Pericardium fibroblast (primary cell): ENCODE data around the gene NFKB2.

DNA sequence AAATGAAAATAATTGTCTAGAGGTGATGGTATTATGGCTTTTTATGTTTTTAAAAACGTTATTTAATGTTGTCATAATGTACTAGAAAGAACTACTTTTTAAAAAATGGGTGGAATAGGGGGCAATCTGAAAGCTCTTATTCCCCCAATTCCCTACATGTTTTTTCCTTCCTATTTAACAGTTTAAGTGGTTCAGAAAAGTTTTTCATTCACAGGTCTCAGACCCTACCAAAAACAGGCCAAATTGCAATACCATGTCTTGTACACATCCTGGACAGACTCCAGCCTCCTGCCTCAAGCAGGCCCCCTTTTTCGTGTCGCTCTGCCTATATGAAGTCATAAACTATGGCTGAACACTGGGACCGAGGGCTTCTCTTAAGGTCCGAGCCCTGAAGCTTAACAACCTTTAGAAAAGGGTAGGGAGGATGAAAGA is 1.4 kb downstream of the FBXW4 start:
- RAMPAGE, long total RNA = no peak

DNA sequence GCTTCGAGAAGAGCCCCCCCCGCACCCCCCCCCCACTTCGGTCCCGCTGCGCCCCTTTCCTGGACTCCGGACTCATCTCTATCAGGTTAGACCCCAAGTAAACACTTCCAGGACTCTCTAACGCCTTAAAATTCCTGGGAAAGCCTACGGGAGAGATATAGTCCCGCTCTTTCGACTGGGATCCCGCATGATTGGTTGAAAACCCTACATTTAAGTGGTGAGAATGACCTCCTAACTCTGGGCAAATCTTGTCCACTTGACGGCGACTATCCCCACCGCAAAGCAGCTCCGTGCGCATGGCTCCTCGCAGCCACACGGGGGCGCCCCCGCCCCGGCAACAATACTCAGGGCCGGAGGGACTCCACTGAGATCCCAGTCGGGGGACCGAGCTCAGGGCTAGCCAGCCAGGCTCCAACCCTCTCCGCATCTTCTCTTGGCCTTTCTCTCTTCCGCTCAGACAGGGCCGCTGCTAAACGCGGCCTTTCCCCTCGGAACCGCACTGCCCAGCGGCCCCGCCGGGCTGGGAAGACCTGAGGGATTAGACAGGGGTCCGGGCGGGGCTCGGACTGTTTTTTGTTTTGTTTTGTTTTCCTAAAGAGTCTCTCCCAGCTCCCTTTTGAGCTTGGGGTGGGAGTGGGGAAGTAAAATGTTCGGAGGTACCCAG is 2.9 kb downstream of the KCNIP2 start:
- RAMPAGE, long total RNA = no peak

DNA sequence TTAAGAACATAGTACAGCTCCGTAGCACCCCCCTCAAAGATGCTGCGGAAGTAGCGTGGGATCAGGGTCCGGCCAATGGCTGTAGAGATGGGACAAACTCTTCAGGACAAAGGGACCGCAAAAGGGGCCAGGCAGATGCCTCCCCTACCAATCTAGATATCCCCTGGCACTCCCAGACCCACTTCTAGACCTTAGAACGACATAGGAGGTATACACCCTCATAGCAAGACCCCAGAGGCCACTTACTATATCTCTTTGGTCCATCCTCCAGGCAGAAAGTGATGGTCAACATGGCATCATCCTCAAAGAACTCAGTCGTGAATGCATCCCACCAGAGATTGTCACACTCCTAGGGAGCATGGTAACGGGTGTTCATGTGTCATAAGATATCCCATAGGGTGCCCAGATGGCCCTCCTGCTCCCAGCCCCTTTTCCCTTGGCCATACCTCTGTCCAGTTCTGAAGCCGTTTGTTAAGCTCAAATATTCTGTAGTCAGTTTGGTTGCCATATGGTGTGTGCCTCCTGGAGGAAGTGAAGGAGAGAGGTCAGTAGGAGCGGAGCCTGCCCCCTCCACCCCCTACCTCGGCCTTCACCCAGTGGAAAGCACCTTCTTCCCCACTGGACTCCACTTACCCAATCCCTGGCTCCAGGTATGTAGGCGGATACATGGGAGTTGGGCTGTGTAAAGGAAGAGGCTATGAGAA is 9.4 kb downstream of the LDB1 start:
- RAMPAGE, long total RNA = no peak

GRCh38 chr10:102112937-102113700 is 7.0 kb downstream of the LDB1 start:
- RAMPAGE, long total RNA = no peak

DNA sequence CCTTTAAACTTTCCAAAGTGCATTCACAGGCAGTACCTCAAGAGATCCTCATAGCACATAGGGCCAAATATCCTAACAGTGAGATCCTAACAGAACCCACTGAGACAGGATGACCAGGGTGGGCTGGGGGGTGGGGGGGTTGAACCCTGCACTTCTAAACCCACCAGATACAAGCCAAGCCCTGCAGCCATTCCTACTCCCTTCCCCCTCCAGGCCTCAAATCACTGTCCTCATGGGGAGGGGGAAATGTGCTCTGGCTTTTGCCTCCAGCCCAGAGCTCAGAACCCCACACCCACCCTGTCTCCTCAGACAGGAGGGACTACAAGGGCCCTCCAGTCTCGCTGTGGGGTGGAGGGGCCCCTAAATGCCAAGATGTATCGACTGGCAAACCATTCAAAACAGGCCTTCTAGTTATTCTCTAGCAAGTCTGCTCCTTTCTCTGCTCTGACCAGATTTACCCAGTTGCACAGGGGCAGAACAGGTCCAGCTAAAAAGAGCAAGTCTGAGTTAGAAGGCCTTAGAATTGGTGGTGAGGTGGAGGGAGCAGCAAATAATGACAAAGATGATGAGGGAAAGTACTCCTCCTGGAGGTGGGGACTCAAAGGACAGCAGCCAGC is 3.2 kb downstream of the LDB1 start:
- RAMPAGE, long total RNA = no peak

DNA sequence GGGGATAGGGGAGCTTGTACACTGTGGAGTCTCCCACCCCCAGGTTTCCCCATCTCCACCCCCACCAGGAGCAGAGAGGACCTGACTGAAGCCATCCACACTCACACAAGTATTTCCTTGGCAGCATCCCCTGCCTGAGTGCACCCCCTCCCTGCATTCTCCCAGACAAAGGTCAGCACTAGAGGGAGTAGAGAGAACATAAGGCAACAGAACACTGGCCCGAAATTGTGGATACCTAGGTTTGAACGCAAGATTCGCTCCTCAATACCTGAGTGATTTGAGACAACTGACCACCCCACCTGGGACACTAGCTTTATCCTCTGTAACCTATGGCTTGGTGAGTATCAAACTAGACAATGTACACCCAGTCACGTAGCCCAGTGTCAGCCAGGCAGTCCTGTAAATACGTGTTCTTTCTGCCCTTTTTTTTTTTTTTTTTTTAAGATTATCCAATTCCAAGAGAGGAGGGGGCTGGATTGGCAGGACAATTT is 1.9 kb upstream of the LDB1 start:
- RAMPAGE, long total RNA = no peak

DNA sequence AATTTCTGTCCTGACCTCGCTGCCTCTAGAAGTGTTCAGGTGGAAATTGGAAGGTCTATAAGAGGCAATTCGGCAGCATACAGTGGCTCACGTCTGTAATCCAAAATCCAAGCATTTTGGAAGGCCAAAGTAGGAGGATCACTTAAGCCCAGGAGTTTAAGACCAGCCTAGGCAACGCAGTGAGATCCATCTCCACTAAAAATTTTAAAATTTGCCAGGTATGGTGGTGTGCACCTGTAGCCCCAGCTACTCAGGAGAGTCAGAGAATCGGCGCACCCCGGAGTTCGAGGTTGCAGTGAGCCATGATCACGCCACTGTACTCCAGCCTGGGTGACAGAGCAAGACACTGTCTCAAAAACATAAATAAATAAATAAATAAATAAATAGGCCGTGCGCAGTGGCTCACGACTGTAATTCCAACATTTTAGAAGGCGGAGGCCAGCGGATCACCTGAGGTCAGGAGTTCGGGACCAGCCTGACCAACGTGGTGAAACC is 2.3 kb upstream of the NFKB2 start:
- RAMPAGE, long total RNA = no peak

DNA sequence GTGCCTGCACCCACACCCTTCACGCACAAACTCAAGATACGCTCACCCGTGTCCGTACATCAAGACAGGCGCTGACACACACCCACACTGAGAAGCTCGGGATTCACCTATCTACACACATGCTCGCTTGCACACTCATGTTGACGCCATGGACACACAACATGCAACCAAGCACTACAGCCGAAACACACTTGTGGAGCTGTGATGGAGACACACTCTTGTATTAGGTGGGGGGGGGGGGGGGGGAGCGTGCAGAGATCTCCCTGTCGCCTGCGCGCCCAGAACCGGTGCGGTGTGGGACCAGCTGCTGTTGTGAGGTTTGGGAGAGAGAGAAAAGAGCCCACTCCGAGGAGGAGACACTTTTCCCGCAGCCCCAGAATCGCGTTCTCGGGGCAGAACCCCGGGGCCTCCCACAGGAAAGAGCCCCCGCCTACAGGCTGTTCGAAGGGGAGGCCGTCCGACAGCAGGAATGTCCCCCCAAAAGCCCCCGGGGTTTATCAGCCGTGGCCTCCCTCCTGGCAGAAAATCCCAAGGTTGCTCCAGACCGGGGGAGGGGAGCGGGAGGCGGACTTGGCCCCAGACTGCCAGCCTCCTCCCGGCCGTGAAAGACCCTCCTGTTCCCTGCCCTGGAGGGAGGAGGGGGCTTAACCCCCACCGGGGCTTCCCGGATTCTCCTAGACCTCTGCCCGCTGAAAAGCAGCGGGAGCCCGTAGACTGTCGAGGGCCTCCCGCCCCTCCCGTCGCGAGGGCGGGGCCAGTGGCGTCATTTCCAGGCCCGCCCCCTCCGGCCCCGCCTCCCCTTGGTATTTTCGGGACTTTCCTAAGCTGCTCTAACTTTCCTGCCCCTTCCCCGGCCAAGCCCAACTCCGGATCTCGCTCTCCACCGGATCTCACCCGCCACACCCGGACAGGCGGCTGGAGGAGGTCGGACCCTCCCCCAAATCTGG is at the start of gene NFKB2:
Gene NFKB2 (plus strand): TSS at position 833 of the 947 bp plus-strand sequence.
- RAMPAGE, long total RNA = no peak

DNA sequence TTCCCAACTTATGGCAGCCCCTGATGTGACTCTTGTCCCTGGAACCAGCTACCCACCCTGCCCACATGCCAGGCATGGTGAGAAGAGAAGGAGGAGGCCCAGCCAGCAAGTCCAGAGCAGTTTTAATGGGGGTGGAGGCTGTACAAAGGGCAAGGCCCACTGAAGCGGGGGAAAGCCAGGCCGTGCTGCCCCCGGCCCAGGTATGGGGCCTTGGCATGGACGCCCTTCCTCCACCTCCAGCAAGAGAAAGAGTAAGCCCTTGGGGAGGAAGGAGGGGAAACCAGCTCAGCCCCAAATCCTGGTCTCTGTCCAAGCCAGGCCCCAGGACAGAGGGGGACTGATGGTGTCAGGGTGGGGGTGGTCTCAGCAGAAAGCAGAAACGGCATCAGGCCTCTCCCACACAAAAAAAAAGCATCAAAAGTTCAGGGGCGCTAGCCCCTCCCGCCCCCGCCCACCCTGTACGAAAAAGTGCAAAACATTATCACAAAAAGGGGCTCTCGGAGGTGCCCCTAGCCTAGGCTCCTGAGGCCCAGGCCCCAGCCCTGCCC is 7.1 kb downstream of the NFKB2 start:
- RAMPAGE, long total RNA = no peak

DNA sequence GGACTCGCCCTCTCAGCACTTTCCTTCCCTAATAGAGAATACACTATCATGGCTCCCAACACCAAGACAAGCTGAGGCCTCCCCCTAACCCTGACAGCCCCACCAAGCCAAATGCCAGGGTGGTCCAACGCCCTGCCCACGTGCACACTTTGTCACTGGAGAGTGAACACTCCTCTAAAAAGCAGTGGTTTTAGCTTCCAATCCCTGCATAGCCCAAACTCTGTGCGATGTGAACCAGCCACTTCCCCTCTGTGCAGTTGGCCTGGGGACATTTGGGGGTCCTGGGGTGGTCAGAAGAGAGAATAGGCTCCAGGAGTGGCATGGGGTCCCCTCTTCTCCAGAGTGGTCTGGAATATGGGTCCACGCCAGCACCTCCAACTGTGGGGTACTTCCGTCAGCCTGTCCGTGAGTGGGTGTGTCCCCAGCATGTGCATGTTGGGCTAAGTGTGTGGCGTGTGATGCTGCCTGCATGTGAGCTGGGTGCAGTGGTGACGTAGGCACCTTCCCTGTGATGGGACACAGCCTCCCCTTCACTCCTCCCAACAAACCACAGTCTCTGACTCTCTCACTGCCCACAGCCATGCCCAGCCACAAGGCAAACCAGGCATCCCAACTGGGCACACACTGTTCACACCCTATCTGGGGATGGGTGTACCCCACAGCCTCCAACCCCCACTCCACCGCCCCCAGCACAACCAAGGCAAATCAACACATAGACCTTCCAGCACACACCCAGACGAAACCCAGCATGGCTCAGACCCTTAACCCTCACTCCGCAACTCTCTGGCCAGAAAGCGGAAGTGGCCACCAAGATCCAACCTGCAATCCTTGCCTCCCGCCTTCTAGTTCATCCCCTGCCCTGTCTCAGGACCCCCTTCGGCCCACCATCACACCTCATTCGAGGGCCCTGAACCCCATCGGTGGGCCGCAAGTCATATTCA is 10.6 kb downstream of the PSD start:
- RAMPAGE, long total RNA = no peak

DNA sequence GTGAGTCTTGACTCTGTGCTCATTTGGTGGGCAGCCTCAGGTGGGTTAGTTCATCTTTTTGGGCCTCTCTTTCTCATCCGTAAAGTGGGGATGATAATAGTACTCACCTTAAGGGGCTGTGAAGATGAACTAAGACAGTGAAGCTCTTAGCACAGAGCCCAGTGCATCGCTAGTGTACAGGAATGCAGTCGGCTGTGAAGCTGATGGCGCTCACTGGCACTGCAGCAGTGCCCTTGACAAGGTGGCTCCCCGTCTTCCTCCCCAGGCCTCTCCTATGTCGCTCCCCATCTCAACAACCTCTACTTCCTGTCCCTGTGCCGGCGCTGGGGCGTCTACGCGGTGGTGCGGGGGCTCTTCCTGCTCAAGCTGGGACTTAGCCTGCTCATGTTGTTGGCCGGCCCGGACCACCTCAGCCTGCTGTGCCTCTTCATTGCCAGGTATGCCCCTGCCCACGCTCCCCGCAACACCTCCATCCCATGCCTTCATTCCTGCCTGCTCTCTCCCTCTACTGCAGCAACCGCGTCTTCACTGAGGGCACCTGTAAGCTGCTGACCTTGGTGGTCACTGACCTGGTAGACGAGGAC is 12.2 kb downstream of the MFSD13A start:
- RAMPAGE, long total RNA = no peak

DNA sequence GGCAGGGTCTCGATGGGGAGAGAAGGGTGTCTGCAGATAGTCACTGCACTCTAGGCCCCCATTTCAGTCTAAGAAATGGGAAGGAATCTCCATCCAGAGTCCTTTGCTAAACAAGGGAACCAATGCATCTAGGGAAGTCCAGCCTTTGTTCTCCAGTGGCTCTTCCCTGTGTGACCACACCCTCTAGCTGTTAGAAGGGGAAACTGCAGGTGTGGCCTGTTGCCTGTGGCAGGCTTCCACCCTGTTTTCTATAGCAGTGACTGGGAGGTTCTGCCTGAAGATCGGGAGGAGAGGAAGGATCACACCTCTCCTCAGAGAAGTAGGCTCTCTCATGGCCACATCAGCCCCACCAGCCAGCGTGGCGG is 47.8 kb upstream of the TRIM8 start:
- RAMPAGE, long total RNA = no peak

- RAMPAGE, long total RNA = no peak
Observed at GRCh38 chr10:102602545-102603067, 41.7 kb upstream of the TRIM8 start.

GRCh38 chr10:102660469-102661092 is 16.3 kb downstream of the TRIM8 start:
- RAMPAGE, long total RNA = no peak

- RAMPAGE, long total RNA = no peak
Observed at GRCh38 chr10:102782550-102783617, 39.1 kb downstream of the WBP1L start.

DNA sequence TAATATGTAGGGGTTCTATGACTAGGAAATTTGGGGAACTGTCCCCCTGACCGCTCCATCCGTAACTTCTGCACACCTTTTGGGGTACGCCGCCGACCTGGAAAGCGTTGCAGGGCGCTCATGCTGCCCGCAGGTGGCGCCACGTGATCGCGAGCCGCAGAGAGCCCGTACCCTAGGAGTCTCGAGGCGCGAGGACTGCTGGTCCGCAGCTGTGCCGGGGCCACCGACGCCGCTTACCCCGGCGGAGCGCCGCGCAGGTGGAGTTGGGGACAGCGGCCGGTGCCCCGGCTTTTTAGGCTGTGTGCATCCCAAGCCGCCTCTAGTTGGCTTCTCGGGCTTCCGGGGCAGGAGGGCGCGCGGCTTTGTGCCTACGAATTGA is 633 bp upstream of the CNNM2 start:
- RAMPAGE, long total RNA = no peak

GRCh38 chr10:103120999-103121206 is 72.2 kb downstream of the NT5C2 start:
- RAMPAGE, long total RNA = no peak

DNA sequence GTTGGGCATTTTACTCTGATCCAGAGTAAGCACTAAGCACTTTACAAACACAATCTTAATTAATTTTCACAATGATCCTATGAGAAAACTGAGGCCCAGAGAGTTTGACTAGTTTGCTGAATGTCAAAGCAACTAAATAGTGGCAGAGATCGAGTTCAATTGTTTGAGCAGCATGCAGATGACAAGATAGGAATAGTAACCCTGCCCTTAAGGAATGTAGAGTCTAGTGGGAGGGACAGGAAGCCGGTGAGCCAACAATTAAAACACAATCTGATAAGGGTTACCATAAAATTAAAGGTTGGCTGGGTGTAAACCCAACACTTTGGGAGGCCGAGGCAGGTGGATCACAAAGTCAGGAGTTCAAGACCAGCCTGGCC is 13.4 kb upstream of the RPEL1 start:
- RAMPAGE, long total RNA = no peak

GRCh38 chr10:103374406-103374632 is 6.5 kb downstream of the TAF5 start:
- RAMPAGE, long total RNA = no peak

- RAMPAGE, long total RNA = no peak
Observed at GRCh38 chr10:103386679-103388014, 9.1 kb downstream of the ATP5MK start.